Suprapubic skin (tissue), 4 donors: ENCODE data around the gene SORCS3.

DNA sequence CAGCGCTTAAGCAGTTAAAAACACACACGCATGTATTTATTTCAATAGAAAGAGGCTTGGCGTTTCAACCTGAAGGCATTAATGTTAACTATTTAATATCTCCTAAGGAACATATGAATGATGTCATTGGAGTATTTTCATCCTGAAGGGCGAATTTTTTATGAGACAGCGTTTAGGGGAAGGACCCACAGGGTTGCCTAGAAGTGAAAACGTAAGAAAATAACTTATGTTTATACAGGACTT lies 1.5 kb downstream of the SLK start:
- PRO-cap = no peak
- RAMPAGE, long total RNA, 4 experiments = no peak in any of the 4 experiments

- PRO-cap = no peak
- RAMPAGE, long total RNA, 4 experiments = no peak in any of the 4 experiments
Measured at GRCh38 chr10:104002080-104003417, 35.6 kb downstream of the SLK start.

DNA sequence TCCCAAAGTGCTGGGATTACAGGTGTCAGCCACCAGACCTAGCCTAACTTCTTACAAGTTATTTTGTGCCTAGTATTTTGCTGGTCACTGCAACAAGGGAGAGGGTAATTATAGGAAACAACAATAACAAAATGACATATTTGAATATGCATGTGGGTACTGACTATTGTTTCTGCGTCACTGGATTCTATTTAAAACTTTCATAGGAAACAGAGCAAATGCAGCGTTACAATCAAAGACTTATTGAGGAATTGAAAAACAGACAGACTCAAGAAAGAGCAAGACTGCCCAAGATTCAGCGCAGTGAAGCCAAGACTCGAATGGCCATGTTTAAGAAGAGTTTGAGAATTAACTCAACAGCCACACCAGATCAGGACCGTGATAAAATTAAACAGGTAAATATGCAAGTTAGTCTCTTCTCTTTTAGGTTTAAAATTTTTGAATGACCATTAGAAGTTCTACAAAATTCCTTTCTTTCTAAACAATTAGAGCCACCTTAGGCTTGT lies 52.6 kb downstream of the SLK start:
- PRO-cap = no peak
- RAMPAGE, long total RNA, 4 experiments = no peak in any of the 4 experiments

DNA sequence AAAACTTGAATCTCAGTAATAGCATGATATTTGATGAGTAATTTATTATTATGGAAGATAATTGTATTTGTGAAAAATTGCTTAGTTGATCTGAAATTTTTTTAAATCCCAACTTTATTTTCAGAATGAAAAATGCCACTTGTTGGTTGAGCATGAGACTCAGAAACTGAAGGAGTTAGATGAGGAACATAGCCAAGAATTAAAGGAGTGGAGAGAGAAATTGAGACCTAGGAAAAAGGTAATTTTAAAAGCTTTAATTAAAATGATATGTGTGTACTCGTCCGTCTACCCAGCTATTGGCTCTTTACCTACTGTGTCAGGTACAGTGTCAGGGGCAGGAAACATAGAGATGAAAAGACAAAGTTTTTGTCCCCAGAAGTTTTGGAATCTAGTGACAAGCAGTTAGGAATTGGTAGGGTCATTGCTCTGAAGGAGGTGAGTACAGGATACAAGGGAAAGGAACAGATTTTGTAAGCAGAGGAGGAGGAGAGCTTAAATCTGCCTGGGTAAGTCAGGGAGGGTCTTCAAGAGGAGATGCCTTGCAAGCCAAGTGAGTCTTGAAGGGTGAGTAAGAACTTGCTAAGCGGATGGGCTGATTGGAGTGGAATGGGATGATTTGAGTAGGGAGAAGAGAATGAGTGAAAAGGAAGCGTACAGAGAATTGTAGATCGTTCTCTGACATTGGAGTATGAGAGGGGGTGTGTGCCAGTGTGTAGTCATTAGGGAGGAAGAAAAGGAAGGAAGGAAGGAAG lies 54.7 kb downstream of the SLK start:
- PRO-cap = no peak
- RAMPAGE, long total RNA, 4 experiments = no peak in any of the 4 experiments

DNA sequence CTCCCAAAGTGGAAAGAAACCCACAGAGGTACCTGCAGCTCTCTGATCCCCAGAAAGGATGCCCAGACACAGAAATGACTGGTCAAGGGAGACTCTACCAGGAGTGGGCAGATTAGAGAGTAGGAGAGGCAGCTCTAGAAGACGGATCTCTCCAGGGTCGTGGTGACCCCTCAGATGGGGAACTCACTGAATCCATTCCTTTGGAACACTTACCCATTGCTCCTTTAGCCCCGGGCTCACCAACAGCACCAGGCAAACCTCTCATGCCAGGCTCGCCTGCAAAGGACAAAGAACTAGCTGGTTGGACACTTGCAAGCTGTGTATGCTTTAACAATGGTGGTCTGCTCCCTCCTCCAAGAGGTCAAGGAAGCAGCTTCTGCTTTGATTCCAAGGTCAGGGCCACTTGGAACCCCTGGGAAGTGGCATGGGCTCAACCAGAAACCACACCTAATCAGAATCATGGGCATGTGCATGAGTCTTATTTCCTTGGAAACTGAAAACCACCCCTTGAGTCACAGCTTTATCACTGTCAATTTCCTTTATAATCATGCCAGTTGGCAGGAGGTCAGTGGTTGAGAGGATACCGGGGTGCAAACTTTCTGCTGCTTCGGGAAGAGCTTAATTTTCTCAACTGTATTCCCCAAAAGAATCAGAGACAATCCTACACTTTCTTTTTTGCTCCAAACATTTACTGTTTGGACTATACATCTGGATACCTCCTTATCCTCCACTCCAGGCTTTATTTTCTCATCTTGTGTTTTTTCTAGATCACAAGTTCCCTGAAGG lies 36.3 kb downstream of the COL17A1 start:
- PRO-cap = no peak
- RAMPAGE, long total RNA, 4 experiments = no peak in any of the 4 experiments

- PRO-cap = no peak
- RAMPAGE, long total RNA, 4 experiments = start-site peak on the minus strand in 3 of 4 experiments, at chr10:104064444-104064597 at its widest, 298 to 683 reads per replicate
Measured at GRCh38 chr10:104064269-104064701, 21.4 kb downstream of the COL17A1 start.

- PRO-cap = no peak
- RAMPAGE, long total RNA, 4 experiments = no peak in any of the 4 experiments
Measured at GRCh38 chr10:104119855-104120480, 2.0 kb upstream of the SFR1 start.

DNA sequence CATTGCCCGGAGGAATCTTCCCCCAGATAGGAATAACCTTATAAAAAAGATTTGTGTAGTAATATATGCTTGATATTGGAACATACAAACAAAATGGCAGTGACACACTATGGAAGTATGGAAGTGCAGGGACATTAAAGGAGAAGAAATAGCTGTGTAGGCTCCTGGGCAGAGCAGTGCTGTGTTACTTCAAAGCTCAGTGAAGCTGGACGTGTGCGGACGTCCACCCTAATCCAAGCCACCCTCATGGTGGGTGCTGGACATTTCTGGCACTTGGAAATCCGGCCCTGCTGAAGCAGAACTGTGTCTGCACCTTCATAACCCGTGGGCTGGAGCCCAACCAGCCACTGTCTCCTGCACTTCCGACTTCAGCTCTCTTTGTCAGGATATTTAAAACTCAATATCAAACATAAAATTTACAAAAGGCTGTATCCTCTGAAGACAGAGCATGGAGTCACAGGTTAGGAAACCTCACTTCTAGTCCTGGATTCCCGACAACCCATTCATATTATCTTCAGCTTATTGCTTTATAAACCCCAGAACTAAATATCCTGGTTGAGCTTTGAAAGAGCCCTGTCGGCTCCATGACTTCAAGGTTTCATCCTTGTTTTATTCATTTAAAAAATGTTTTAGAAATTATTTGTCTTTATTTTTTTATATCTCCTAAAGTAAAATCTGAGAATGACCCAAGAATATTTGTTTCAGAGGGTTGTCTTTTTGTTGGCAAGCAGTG lies 29.2 kb downstream of the GSTO2 start:
- PRO-cap = no peak
- RAMPAGE, long total RNA, 4 experiments = no peak in any of the 4 experiments

GRCh38 chr10:104328330-104328838 lies 9.9 kb downstream of the ITPRIP start:
- PRO-cap = no peak
- RAMPAGE, long total RNA, 4 experiments = start-site peak on the minus strand in 1 of 4 experiments, at chr10:104328435-104328532 at its widest, 36 reads per replicate

- PRO-cap = no peak
- RAMPAGE, long total RNA, 4 experiments = no peak in any of the 4 experiments
Measured at GRCh38 chr10:104641030-104641588, at the start of gene SORCS3. Gene SORCS3 (plus strand): TSS chr10:104641290.

- PRO-cap = no peak
- RAMPAGE, long total RNA, 4 experiments = no peak in any of the 4 experiments
Measured at GRCh38 chr10:104680714-104681801, 40.0 kb downstream of the SORCS3 start.

DNA sequence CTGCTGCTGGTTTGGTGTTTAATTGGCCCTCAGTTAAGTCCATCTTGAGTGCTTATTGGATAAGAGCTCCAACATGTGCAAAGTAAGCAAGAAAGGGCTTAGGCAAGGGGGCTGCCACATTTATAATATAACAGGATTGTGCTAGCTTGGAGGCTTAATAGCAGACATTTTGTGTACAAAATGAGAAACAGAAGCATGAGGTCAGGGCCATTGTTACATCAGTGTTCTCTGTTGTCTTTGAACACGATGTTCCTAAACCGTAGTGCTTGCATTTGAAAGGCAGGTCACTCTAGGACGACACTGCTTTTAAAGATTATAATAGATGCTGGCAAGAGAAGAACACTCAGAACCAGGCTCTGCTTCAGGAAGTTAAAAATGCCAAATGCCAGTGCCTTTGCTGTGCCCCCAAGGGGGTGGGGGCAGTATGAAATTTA lies 91.1 kb downstream of the SORCS3 start:
- PRO-cap = no peak
- RAMPAGE, long total RNA, 4 experiments = no peak in any of the 4 experiments

DNA sequence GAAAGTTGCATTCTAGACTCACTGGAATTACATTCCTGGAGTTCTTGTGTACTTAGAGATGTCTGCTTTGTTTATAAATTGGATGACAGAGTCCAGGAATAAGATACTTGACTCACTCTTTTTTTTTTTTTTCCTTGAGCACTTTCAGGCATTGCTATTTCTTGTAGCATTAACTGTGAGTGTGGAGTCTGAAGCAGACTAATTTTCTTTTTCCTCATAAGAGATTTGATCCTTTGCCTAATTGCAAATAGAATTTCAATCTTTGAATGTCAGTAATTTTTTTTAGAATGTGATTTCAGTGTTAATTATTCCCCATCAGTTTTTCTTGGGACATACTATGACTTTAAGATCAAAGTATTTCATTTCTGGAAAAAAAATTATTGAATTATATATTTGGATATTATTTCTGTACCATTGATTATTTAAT lies 640.6 kb downstream of the XPNPEP1 start:
- PRO-cap = no peak
- RAMPAGE, long total RNA, 4 experiments = no peak in any of the 4 experiments

DNA sequence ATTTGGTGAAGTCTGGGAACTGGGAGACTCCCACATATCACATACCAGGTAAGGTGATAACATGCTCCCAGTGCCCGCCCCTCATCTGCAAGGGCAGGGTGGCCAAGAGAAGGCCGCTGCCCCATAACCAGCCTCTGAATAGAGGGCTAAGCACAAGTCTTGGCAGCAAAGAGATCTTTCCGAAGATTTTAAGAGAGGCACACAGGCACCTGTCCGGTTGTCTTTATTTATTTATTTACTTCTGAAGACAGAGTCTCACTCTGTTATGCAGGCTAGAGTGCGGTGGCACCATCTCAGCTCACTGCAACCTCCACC lies 34.4 kb downstream of the XPNPEP1 start:
- PRO-cap = no peak
- RAMPAGE, long total RNA, 4 experiments = no peak in any of the 4 experiments

GRCh38 chr10:109922071-109922699 lies 1.1 kb downstream of the XPNPEP1 start:
- PRO-cap = no peak
- RAMPAGE, long total RNA, 4 experiments = no peak in any of the 4 experiments

DNA sequence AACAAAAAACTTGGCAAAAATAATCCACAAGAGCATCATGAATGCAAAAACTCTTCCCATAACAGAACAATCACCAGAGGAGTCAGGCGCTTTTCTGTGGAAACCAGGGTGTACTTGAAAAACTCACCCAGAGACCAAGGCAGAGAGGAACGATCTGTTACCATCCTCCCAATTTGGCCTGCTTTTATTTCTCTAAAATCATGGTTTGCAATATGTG lies 36.4 kb upstream of the XPNPEP1 start:
- PRO-cap = no peak
- RAMPAGE, long total RNA, 4 experiments = no peak in any of the 4 experiments

- PRO-cap = no peak
- RAMPAGE, long total RNA, 4 experiments = no peak in any of the 4 experiments
Measured at GRCh38 chr10:110081759-110082455, 74.1 kb downstream of the ADD3 start.

DNA sequence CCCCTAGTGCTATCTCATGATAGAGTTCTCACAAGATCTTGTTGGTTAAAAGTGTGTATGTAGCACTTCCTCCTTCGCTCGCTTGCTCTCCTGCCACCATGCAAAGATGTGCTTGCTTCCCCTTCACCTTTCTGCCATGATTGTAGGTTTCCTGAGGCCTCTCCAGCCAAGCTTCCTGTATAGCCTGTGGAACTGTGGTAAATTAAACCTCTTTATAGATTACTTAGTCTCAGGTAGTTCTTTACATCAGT lies 78.7 kb downstream of the ADD3 start:
- PRO-cap = no peak
- RAMPAGE, long total RNA, 4 experiments = no peak in any of the 4 experiments

- PRO-cap = no peak
- RAMPAGE, long total RNA, 4 experiments = no peak in any of the 4 experiments
Measured at GRCh38 chr10:110141277-110141675, 66.1 kb upstream of the MXI1 start.

DNA sequence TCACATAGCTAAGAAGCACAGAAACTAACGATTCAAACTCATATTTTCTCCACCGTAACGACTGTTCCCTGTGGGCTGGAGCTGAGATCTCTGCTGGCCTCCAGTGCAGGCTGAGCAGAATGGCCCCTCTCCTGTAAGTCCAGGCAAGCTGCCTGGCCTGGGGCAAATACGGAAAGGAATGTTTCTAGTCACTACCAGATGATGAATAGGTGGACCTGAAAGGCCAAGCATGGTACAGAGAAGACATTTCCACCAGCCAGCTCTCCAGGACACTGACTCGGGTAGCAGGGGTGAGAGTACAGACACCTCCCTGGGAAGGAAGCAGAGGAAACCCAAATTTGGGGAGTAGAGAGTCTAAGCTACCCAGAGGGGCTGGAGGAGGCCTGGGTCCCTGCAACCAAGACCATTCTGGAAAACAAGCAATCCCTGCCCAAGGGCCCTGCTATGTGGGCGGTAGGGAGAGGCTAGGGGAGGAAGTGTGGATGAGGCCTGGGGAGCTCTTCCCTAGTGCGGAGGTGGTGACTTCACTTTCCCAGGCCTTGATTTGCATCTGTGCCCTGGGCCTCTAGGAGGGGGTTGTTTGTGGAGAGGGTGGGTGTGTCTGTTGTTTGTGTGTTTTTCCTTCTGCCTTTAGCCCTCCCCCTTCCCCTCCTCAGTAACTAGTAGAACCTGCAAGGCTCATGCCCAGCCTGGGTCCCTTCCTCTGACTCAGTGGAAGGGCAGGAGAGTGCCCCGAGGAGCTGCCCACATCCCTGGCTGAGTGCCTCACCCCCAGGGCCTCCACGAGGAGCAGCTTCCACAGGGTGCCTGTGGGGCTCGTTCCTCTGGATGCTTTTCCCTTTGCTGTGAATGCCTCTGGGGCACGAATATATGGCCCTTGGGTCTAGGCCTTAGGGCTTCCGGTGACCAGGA lies 89.7 kb upstream of the DUSP5 start:
- PRO-cap = no peak
- RAMPAGE, long total RNA, 4 experiments = no peak in any of the 4 experiments